Myometrial cell (primary cell): Measurements from ENCODE around the genes RNASET2, CEP43 and FRMD1.

GRCh38 chr6:166788871-166789087 is 161.7 kb upstream of the RPS6KA2 start:
- RAMPAGE, long total RNA: no peak

DNA sequence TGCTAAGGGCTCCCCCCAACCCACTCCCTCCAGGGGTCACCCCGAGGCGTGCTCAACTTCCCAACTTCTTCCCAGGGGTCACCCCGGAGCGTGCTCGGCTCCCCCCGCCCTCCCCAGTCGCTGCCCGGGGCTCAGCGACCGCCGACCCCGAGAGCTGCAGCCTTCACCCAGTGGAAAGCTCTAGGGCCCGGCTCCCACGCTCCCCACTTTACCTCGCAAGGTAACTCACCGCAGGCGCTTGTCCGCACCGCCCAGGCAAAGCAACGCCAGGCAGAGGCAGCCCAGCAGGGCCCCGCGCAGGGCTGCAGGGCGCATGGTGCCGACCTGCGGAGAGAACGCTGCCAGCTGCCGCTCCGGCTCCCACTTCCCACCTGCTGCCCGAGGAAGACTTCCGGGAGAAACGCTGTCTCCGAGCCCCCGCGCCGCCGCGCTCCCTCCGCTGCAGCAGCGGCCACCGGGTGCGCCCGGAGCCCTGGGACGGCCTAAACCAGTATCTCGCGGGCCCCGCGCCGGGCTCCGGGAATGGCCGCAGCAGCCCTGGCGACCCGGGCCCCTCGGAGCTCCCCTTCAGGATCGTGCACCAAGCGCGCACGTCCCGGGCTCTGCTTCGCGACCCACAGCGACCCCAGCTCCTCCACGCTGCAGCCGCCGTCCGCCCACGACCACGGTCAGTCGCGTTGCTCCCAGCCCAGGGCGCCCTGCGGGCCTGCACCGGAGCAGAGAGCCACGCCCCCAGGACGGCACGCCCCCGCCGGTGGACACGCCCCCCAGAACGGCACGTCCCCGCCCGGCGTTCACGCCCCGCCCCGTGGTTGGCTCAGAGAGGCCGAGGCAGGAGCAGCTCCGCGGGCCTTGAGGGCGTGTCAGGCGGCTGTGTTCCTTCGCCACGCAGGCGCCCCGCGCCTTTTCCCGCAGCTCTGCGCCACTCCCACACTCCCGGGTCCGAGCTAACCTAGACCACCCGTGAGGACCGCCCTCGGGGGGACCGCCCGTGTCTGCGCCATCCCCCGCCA is at the start of gene RNASET2:
Gene RNASET2, minus strand, starts transcription at position 683 of the 1,013 bp plus-strand sequence.
- RAMPAGE, long total RNA: no peak

DNA sequence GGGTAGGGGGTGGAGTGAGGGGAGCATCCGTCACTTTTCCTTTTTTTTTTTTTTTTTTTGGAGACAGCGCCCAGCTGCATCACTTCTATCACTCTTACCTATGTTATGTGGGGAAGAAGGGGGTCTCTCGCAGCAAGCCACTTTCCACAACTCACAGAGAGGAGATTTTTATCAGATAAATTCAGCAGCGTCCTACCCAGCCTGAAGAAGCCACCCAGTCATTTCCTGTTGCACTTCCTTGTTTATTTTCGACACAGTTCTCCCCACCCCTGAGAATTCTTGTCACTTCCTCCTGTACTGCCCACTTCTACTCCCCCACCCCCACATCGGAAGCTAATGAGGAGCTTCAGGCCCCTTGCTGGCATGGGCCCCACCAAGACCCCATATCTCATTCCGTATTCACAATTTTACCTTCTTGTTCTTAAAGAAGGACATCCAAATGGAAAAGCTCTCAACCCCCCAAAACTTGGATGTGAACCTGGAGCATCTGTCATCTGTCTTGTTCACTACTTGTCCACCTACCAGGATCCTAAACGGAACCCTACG is 2.9 kb upstream of the RNASET2 start:
- RAMPAGE, long total RNA: no peak

- RAMPAGE, long total RNA: no peak
Observed at GRCh38 chr6:166998075-166998534, 1.1 kb upstream of the CEP43 start.

- RAMPAGE, long total RNA: start-site peak on the plus strand at chr6:166999326-166999405, 476 and 135 reads in 2 replicates
Observed at GRCh38 chr6:166999146-167000229, at the start of gene CEP43. Gene CEP43, plus strand, starts transcription at chr6:166999397.

DNA sequence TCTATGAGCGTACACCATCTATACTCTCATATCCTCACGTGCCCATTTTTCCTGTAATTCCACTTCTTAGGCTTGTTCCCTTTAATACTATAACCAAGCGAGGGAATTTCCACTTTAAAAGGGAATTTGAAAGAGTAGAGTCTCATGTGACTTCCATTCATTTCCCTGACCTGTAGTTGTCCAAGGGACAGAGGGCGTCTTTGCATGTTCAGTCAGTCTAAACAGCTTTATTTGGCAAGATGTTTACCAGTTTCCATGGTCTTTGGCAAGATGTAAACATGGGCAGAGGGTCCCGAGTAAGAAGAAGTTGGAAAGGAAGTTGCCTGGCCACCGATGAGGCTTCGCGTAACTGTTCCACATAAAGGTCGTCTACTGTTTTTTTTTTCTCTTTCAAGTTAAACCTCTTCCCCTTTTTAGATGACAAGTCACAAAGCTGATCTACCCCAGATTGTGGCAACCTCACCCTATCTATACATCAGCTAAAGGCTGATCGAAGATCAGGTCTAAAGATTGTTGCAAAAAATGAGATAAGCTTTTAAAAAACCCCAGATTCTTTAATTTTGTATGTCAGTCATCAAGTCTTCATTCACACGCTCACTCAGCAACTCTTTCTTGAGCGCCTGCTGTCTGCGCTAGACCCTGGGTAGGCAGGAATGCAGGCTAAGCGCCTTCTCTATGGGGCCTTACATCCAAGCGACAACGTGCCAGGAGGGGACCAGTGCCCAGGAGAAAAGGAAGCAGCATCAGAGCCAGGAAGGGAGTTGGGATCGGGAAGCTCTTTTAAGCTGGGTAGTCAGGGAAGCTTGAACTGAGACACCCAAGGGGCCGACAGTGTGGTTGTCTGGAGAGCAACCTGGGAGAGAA is 31.7 kb upstream of the CCR6 start:
- RAMPAGE, long total RNA: no peak

DNA sequence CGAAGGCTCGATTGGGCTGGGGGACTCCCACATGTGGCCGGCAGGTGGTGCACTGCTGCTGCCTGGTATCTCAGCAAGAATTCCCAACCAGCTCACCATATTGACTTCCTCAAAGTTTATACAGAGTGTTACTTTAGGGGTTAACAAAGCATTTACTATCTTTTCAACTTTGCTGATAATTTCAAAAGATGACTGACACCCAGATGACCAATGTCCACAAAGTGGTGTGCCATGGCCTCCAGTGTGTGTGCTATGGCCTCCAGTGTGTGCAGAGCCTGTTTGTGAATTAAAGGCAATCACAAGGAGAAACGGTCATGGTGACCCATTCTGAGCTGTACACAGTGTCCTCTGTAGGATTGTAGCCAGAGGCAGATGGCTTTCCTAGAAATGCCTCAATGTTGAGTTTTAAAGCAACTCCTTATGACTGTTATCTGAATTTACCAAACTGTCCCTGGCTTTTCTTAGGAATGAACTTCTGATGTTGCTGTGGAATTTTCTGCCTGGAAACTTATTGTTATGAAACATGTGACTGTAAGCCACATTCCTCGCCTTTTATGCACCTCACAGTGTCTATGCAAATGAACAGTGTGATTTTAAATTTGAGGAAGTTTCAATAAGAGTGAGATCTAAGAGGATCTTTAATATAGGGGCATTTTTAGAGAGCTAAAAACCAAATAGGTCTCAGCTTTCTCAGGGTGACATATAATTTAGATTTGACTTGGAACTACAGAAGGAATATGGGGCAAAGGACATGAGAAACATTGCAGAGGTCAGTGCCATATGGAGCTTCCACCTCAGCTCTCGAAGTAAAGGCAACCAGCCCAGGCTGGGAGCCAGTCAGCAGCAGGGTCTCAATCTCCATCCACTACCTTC is 2.4 kb upstream of the CCR6 start:
- RAMPAGE, long total RNA: no peak

DNA sequence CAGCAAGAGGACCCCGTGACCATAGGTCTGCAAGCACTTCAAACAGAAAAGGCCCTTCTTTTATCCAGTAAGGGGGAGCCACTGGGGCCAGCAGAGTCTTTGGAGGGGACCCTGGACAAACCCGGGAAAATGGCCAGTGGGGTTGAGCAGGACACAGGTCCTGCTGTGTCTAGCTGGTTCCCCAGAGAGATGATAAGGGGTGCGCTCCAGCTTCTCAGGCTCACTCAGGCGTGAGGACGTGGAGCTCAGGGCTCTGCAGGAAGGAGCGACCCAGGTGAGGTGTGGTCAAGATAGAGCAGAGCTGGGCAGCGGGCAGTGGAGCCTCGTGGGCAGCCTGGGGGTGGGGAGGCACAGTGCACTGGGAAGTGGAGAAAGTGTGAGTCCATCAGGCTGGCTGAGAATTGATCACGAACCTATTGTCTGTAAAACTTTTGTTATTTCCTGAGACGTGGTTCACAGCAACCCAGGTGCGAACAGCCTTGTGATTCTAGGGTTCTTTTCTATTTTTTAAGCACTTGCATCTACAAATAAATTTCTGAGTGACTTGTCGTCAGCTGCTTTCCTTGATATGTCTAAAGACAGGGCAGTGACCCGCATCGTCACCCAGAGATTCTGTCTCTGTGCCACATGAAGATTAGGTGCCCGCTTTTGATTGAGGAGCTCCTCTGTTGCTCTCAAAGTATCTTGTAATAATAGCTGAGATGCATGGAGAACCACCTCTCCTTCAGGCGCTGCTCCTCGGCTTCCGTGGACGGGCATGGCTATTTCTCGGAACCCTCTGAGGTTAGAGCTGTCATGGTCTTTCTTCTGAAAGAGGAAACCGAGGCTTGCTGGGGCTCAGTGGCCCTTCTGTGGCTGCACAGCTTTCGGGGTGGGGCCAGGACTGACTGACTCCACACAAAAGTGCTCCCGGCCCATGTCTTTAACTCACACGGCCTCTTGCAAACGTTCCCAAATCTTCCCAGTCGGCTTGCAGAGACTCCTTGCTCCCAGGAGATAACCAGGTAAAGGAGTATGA is 758 bp upstream of the CCR6 start:
- RAMPAGE, long total RNA: no peak

- RAMPAGE, long total RNA: no peak
Observed at GRCh38 chr6:167124141-167125027, 1.5 kb downstream of the CCR6 start.

- RAMPAGE, long total RNA: no peak
Observed at GRCh38 chr6:167150831-167151760, 6.7 kb downstream of the GPR31 start.

DNA sequence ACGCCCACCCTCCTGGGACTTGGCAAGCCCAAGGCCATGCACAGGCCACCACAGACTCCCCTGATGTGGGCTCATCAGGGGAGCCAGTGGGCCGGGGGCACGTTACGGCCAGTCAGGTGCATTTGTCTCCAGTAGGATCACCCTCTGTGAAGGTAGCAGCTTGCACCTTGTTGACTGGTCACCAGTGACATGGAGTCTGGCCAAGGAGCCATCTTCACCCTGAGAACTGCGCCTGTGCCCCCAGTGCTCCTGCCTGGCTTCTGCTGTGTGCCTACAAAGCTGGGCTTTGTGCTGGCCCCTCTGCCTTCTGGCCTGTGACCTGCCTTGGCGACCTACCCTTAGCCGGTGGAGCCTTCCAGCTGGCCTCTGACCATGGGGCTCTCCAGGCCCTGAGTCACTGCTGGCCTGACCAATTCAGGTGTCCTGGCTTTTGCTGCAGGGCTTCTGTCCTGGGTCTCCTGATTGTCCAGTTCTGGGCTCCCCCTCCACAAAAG is 14.1 kb upstream of the UNC93A start:
- RAMPAGE, long total RNA: no peak

- RAMPAGE, long total RNA: no peak
Observed at GRCh38 chr6:167350289-167350710, 25.4 kb downstream of the TTLL2 start.

- RAMPAGE, long total RNA: no peak
Observed at GRCh38 chr6:167441659-167442668, 117.1 kb downstream of the TTLL2 start.

DNA sequence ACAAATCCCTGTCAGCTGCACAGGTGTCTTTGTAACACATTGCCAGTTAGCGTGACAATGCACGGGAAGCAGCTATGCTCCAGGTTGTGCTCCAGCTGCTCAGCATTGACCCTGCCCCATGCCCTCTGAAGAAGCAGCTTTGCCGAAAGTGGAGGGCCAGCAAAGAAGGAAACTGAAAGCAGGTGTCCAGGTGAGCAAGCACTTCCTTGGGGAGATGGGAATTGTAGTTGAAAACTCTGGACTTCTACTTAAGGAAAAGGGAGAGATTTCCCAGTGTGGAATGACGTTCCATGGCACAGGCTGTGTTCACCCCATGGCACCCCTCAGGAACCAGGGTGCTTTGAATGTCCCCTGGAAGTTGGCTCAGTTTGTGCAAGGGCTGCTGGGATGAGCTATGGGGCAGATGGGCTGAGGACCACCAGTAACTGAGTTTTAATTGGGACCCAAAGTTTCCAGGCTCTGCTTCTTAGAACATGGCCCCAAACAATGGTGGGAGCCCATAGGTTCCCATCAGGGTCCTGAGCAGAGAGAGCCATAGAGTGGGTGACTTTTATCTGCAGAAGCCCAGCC is 125.9 kb downstream of the TTLL2 start:
- RAMPAGE, long total RNA: no peak

DNA sequence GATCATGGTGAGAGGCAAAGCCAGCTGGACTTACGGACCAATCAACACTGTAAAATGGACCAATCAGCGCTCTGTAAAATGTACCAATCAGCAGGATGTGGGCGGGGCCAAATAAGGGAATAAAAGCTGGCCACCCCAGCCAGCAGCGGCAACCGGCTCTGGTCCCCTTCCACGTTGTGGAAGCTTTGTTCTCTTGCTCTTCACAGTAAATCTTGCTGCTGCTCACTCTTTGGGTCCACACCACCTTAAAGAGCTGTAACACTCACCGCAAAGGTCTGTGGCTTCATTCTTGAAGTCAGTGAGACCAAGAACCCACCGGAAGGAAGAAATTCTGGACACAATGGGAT is 133.2 kb upstream of the AFDN start:
- RAMPAGE, long total RNA: no peak

DNA sequence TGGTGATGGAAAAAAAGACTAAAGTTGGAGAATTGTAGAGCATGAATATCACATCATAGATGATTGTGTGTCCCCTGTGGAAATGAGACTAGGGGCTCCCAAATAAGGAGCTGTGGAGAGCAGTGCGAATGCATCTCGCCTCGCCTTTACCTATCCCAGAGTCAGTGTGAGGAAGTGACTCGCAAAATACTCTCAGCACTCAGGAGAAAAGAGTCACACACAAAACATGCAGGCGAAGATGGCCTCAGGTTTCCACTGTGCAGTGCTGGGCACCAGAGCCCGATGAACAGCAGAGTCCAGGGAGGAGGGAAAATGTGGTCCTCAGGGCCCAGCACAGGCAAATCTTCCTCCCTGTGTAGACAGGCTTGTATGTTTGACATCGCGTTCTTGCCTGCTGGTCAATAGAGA is 126.5 kb upstream of the AFDN start:
- RAMPAGE, long total RNA: no peak

DNA sequence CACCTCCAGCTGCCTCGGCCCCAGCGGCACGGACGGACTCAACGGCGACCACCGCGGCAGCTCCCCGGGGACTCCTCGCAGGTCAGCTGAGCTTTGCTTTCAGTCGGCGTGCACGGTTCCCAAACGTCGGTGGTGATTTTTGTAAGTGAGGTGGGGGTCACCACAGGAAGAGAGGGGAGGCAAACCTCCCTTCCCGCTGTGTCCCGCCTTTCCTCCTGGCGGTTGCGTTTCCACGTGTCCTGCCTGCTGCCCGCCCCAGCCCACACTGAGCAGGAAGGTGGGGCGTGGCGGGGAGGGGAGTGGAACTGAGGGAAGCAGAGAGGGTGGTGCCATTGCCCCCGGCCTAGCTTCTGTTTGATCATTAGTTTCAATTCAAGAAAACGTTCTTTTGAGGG is 30.1 kb upstream of the AFDN start:
- RAMPAGE, long total RNA: no peak

DNA sequence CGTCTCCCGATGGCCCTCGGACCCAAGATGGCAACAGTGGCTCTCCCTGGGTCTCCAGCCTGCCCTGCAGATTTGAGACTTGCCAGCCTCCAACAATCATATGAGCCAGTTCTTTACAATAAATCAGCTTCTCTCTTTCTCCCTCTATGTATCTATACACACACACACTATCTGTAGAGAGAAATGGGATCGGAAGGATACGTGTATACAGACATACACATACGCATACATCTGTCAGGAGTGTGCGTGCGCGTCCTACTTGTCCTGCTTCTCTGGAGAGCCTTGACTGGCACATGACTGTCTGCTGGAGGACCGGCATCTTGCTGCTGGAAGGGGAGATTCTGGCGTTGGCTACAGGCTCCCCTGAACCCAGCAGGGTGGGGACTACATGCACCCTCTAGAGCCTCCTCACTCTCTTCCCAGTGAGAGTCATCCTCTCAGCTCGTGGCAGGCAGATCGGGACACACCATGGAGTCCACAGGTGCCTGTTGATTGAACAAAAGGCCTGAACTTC is 8.4 kb downstream of the FRMD1 start:
- RAMPAGE, long total RNA: no peak

DNA sequence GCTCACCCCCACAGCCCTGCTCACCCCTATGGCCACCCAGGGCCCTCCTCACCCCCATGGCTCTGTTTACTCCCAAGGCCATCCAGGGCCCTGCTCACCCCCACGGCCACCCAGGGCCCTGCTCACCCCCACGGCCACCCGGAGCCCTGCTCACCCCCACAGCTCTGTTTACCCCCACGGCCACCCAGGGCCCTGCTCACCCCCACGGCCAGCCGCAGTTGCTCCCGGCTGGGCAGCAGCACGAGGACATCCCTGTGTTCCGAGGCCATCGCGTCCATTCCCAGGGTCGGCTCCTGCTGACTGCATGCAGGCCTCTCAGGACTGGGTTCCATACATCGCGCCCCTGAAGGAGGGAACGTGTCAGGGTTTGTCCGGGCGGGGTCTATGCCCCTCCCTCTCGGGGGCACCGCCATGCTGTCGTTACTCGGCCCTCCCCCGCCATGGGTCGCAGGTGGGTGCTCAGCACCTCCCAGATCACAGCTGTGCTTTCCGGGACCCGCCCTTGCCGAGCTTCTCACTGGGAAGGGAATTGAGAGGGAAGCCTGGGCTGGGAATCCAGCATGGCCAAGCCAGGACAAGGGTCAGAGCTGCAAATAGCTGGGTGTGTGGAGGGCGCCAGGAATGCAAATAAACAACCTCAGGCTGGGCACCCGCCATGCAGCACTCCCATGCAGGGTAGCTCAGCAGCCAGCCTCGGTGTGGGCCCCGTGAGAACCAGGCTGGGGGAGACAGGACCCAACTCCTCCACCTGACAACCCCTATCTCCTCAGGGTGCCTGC is at the start of gene FRMD1:
Gene FRMD1, minus strand, starts transcription at position 531 of the 779 bp plus-strand sequence.
- RAMPAGE, long total RNA: no peak

DNA sequence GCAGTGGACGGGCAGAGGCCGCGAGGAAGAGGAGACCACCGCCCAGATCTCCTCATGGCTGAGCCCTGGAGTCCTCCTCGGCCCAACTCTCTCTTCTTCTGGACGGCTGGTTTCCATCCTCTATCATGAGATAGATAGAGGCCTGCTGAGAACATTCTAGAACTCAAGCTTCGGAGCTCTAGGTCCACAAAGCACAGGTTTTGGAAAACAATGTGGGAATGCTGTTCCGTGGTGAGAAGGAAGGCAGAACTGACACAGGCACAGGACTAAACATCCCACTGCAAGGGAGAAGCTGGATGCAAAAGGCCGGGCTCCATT is 2.4 kb upstream of the FRMD1 start:
- RAMPAGE, long total RNA: no peak